Non-pigmented ciliary epithelial cell (primary cell): Measurements from ENCODE around the genes PRL, C6orf62 and ARMH2.

GRCh38 chr6:17986560-17987374, 668 bp downstream of the KIF13A start:
- RRBS: 3% methylated on average over 12 of the region's 59 CpGs

- RRBS: no CpG with 5 or more reads among the region's 5 CpGs
Observed at GRCh38 chr6:18501571-18502189, 114.5 kb downstream of the RNF144B start.

DNA sequence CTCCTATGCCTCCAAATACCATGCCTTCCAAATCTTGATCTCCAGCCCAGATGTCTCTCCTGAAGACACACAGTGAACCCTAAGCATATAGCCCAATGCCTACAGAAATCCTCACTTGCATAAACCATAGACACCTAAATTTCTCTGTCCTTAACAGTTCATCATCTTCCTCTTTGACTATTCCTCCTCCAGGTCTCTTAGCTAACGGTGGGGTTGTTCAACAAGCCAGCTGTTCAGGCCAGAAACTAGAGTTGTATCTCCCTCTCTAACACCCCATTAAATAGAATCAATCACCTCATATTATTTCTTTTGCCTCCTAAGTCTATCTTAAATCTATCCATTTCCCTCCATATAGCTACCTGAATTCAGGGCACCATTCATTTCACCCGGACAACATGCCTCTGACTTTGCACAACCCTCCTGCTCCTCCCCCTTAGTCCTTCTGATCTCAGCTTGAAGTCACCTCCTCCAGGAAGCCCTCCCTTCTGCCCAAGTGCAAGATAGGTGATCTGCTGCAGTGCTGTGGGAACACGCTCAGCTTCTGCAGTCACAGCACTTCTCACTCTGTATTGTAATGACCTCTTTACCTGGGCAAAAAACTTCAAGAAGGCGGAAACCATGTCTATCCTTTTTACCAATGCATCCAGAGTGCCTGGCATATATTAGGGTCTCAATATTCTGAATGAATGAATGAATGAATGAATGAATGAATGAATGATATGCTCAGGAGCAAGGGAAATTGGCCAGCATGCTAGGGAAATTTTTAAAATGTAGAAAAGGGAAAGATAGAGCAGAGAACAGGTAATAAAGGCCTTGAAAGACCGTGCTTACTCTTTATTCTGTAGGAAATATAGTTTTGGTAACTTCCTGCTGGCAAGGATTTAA, 41.8 kb downstream of the MBOAT1 start:
- RRBS: no CpG with 5 or more reads among the region's 5 CpGs

GRCh38 chr6:20540766-20541090, 6.5 kb downstream of the CDKAL1 start:
- RRBS: no CpG with 5 or more reads among the region's 3 CpGs

GRCh38 chr6:20600823-20601930, 66.9 kb downstream of the CDKAL1 start:
- RRBS: no CpG with 5 or more reads among the region's 7 CpGs

DNA sequence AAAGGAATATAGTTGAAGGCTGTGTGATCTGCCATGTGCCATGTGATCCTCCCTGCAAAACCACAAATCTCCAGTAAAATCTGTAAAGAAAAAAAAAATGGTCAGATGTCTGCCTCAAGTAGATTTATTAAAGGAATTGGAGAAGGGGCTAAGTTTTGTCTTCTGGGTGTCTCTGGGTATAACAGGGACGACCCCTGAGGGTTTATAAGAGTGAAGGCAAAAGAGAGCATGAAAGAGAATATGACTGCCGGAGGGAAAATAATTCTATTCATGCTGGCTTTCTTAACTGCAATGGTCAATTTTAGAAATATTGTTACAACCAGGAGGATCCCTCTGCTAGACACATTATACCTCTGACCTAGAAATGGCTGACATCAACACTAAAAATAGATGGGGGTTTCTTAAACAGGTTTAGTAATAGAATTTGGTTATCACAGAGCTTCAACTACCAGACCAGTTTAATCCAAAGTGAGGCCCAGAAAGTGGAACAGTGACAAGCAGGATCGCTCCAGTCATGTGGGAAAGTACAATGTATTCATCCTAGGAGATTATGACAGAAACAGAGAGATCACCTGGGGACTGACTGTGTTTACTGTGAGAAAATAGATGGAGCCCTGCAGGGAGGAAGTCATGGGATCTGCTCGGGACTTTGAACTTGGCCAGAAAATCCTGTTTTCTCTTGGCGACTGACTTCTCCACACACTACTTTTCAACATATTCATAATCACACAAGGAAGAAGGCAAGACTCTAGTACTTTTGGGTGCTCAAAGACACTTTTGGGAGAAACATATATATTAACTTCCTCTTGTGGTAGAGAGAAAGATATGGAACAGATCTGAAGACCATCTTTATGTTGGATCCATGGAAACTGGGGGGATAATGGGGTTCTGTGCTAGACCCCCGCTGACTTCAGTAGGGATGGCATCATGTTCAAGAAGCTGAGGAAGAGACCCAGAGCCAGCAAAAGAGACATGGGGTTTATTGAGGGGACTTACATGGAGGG, 238.8 kb upstream of the SOX4 start:
- RRBS: no CpG with 5 or more reads among the region's 6 CpGs

GRCh38 chr6:21457534-21458159, 135.9 kb upstream of the SOX4 start:
- RRBS: no CpG with 5 or more reads among the region's 16 CpGs

DNA sequence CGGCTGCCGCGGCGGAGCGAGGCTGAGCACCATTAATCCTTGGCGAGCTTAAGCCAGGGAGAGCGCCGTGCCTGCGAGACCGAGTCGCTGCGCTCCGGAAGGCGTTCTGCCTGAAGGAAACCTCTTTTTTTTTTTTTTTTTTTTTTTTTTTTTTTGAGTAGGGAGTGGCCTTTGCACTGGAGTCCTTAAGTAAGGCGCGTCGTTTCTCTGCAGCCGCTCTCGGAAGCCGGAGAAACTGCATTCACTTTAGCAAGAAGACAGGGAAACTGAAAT, 4.8 kb upstream of the SOX4 start:
- RRBS: 0% methylated on average over 1 of the region's 20 CpGs

DNA sequence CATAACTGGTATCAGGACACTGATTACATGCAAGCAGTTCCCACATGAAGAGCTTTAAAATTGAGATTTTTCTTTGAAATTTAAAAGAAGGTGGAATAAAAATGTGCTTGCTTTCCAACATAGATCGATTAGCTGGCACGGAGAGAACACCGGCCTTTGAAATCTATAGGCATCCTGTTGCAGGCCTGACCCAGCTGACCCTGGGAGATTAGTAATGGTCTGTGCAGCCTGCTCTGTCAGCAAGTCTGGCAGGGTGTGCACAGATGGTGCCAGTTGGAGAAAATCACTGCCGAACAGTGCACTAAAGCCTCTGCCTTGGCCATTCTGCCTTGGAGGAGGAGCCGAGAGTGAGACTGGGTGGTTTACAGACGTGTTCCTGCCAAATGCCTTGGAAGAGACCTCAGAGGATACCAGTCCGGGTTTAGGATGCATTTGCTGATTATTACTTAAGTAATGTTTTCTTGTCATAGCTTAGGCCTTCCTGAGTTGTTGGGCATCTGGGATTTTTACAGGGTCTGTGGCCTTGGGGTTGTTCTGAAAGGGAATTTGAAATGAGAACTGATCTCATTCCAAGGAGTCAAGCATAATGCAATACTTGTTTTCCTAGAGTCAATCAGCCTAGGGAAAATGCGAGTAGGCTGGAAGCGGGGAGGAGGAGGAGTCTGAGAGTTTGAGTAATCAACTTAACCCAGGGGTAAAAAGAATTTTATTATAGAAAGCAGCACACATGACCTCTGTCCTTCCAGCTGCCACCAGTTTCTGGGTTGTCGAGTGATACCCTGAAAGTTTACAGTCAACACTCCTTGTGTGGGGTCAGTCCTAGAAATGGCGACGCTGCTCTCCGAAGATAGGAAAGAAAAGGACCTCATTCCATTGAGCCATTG, 292.1 kb downstream of the SOX4 start:
- RRBS: no CpG with 5 or more reads among the region's 13 CpGs

DNA sequence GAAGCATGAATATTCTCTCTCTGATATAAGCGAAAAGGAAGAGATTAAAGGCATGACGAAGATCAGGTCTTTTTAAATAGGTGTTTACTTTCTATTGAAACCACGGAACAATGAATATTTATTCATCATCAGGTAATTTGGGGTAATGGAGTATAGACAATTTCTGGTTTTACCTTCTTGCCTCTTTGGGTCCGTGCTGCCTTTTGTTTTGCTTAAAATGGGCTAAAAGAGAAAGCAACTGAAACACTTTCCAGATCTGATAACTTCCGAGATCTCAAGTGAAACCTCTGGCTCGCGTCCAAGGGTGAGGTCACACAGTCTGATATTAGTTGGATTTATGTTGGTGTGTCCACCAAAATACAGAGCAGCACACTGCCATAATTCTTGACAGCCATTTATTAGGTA, 320.4 kb downstream of the SOX4 start:
- RRBS: no CpG with 5 or more reads among the region's 7 CpGs

DNA sequence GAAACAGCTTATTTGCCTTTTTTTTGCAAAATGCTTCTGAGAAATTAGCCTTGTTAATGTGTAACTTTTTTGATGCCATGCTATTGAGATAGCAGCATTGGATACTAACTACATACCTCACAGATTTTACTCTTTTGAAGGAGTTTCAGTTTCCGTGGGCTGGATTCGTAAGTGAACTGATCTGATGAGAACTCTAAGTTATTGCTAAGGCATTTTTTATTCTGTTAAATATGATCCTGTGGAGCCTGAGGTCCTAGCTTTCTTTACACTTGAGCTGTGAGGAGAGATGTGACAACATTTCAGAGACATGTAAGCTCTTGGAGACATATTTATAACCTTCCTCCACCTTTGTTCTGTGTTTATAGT, 345.5 kb downstream of the PRL start:
- RRBS: no CpG with 5 or more reads among the region's 2 CpGs

DNA sequence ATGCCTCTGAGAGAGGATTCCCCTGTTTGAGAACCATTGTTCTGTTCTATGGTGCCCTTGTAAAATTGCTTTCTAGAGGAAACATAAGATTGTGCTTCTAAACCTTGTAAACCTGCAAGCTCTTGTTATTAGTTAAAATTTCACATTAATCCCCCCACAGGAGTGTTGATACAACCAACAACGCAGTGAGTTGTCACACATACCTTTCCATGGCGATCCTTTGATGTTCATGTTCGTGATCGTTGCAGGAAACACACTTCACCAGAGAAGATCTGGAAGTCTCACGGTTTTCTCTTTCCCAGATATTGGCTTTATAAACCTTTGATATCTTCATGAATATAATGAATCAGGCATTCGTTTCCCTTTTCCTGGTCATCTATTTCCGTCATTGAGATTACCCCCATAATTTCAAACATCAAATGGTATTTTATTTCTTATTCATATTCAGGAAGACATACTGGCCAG, at the start of gene PRL:
Gene PRL (minus strand): TSS at position 285 of the 465 bp plus-strand sequence.
- RRBS: no CpG with 5 or more reads among the region's 7 CpGs

DNA sequence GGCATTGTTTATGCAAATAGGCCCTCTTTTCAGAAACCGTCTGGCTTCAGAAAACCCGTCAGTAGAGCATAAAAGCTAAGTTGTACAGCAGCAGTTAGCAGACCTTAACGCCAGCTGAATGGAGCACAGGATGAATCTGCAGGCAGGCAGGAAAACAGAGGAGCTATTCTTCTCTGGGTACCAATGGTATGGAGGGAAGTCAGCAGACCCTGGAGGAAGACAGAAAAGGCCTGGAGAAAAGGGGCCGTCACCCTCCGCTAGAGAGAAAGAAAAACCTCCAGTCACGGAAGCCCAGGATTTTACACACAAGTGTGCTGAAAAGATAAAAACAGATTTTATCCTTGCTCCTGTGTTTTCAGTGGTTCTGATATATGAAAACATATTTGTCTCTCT, 215.7 kb downstream of the HDGFL1 start:
- RRBS: no CpG with 5 or more reads among the region's 6 CpGs

DNA sequence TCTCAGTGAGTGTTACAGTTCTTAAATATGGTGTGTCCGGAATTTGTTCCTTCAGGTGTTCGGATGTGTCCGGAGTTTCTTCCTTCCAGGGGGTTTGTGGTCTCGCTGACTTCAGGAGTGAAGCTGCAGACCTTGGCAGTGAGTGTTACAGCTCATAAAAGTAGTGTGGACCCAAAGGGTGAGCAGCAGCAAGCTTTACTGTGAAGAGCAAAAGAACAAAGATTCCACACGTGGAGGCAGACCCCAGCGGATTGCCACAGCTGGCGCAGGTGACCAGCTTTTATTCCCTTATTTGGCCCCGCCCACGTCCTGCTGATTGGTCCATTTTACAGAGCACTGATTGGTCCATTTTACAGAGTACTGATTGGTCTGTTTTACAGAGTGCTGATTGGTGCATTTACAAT, 641.2 kb downstream of the HDGFL1 start:
- RRBS: no CpG with 5 or more reads among the region's 9 CpGs

GRCh38 chr6:24718966-24719981, at the start of gene C6orf62:
TSS of gene C6orf62 (minus strand) at chr6:24719154.
- RRBS: no CpG with 5 or more reads among the region's 27 CpGs

DNA sequence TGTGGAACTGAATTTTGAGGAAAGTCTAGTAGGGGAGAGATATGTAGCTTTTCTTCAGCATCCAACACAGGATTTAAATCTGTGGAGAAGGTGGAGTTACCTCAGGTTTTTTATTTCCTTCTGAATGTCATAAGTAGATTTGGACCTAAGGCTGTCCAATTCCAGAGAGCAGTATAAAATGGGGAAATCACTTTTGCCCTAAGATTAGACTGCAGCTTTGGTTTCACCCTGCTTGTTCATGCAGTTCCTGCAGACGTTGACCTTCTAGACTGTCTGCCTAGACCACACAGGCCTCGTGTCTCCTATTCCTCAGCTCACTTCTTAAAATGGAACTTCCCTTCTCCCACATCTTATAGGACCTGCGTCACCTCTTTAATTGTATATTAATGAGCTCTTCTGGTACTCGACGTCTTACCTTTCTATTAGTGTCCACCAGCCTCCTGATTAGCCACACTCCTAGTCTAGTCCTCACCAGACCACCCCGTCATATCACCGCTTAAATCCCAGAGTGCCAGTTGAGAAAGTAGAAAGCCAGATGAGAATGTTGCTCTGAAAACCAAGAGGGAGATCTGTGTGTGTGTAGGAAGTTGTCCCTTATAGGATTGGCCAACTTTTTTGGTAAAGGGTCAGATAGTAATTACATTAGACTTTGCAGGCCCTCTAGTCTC, 26.1 kb upstream of the C6orf62 start:
- RRBS: no CpG with 5 or more reads among the region's 7 CpGs

GRCh38 chr6:24776569-24776999, 1.8 kb downstream of the GMNN start:
- RRBS: no CpG with 5 or more reads among the region's 3 CpGs

- RRBS: no CpG with 5 or more reads among the region's 8 CpGs
Observed at GRCh38 chr6:24798670-24799142, at the start of gene ARMH2. TSS of gene ARMH2 (minus strand) at chr6:24798917.

DNA sequence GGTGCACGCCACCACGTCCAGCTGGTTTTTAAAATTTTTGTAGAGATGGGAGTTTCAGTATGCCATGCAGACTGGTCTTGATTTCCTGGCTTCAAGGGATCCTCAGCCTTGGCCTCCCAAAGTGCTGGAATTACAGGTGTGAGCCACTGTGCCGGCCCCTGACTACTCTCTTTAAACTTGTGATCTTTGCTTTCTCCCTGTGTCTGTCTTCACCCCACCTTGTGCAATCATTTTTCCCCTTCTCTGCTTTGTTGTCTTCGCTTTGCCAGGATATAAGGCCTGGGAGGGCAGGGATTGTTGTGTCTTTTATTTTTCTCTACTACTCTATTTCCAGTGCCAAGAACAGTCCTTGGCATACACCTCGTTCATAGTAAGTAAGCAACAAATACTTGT, 4.1 kb upstream of the ARMH2 start:
- RRBS: no CpG with 5 or more reads among the region's 5 CpGs